Gastrocnemius medialis (tissue), 3 donors: ENCODE data around the gene IDE.

DNA sequence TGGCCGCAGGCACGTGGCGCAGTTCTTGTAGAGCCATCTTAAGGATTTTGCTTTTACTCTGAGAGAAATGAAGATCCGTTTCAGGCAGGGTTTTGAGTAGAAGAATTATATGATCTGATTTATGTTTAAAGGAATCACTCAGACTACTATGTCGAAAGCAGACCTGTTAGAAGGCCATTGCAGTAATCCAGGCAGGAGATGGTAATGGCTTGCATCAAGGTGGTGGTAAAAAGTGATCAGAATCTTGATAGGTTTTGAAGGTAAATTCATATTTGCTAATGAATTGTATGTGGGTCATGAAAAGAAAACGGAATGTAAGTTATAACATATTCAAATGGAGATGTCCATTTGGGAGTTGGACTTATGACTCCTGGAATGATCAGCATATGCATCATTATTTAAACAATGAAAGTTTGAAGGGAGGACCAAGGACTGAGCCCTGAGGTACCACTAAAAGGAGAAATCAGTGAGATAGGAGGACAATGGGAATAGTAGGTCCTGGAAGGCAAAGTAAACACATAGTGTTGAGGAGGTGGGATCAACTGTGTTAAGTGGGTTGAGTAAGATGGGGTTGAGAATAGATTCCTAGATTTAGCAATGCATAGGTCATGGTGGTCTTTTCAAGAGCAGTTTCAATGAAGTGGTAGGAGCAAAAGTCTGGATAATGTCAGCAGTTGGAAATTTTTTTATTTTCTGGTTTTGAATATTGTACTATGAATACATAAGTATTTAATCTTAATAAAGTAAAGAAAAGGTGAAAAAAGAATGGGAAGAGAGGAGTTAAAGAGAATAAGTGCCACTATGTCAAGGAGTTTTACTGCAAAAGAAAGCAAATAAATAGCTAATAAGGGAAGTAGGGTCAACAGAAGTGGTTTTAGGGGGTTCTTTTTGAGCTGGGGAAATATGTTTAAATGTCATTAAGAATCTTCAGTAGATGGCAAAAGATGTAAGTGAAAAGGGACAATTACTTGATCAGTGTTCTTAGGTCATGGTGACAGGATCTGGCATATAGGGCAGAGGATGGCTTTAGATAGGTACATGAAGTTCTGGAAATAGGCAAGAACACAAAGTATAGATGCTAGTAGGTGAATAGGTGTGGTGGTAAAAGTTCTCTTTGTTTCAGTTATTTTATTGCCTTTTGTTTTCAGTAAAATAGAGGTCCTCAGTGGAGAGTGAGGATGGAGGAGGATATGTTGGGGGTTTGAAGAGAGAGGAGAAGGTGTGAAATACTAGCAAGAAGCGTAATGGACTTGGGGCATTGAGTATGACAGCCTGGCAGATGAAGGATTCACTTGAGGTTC lies 11.6 kb downstream of the PCGF5 start:
- PRO-cap: no peak
- RAMPAGE, long total RNA, 3 experiments: no peak in any of the 3 experiments

- PRO-cap: unidirectional peak, plus-strand start at chr10:91349675
- RAMPAGE, long total RNA, 3 experiments: no peak in any of the 3 experiments
Measured at GRCh38 chr10:91349186-91349965, 60.8 kb upstream of the HECTD2 start.

DNA sequence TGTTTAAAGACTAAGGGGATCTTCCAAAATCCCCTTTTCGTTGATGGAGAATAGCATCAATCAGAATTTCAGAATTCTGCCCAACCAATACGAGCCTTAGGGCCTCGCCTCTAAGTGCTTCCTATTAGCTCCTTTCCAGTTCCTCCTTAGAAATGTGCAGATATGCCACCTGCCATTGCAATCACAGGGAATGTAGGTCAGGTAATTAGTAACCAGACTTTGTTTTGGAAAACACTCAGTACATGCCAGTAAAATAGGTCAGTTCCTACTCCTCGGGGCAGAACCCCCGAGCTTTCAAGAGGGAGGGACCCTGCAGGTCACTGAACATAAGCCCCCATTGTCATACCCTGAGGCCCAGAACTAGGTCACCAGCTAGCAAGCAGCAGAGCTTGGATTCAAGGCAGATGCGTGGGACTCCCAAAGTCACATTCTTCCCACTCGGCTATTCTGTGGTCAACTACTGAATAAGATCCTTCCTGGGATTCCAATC lies 104.9 kb downstream of the PPP1R3C start:
- PRO-cap: no peak
- RAMPAGE, long total RNA, 3 experiments: no peak in any of the 3 experiments

DNA sequence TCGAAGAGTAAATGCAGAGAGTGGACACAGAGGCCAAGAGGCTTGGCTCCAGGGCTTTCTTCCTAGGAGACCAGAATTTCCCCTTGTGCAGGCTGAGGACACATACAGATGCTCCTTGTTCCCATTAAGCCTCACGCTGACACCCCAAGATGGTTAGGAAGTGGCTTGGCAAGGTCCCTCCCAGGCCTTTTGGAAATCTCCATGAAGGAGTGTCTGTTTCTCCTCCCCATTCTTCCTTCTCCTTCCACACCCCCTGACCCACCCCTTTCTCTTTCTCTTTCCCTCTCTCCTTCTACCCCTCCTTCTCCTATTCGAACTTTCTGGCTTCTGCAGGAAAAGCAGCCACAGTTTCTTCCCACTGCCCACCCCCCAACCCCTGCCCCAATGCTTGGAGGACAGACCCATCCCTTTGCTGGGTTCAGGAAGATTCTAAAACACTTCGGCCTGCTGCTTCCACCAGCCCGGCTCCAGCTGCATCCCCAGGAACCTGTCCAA lies 80.6 kb downstream of the PPP1R3C start:
- PRO-cap: no peak
- RAMPAGE, long total RNA, 3 experiments: no peak in any of the 3 experiments

DNA sequence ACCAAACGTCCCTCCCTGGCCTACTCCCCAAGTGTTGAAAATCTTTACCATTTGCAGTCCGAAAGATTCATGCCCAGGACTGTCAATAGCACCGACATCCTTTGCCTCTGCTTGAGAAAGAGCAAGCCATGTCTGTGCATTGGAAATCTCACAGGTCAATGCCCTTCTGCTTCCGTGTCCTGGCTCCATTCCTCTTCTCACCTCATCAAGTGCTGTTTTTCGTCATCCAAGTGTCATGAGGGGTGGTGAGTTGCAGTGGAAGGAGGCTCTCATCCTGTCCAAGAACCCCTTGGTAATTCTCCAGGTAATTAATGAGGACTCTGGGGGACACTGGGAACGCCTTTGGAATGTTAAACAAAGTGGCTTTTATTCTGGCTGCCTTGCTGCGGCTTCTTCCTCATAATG lies 57.9 kb downstream of the PPP1R3C start:
- PRO-cap: no peak
- RAMPAGE, long total RNA, 3 experiments: no peak in any of the 3 experiments

DNA sequence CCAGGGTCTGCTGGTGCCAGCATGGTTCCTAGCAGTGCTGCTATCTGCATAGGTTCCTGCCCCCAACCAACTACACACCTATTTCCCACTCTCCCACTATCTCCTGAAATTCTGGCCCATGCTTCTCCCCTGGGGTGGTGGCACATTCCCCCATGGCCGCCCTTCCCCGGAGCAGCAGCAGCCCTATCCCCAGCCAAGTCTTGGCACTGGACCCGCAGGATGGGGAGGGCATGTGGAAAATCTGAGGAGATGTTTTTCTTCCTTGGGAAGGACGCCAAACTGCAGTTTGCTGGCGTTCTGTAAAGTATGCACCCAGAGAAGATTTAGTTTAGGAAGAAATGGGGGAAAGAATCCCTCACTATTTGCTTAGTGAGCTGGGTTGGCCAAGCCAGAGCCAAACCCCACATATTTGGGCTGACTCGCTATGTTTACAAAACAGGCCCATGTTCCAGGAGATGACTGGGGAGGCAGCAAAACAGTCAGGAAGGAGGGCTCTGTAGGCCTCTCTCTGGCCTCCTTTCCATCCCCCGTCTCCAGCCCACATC lies 42.5 kb downstream of the PPP1R3C start:
- PRO-cap: no peak
- RAMPAGE, long total RNA, 3 experiments: no peak in any of the 3 experiments

DNA sequence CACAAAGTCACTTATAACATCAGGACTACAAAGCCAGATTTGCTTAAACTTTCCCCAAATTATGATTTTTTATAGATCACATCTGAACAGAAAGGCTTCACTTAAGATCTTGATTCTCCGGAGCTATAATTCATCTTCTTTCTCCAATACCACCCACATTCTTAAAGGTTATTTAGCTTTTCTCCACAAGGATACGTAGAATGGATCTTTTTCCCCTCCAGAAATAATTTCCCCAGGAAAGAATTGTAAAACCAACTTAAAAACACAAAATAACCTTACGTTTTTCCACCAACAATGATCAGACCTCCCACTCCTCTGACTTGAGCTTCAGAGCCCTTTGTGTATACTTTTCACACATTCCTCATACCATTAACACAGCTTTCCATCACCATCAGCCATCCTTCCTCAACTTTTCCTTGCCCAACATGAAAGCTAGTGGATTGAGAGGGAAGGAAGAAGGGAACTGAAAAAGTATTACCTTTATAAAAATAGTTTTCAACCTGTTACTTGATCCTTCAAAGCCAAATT lies 3.6 kb downstream of the PPP1R3C start:
- PRO-cap: no peak
- RAMPAGE, long total RNA, 3 experiments: no peak in any of the 3 experiments

GRCh38 chr10:91742116-91742585 lies 56.1 kb upstream of the TNKS2 start:
- PRO-cap: no peak
- RAMPAGE, long total RNA, 3 experiments: no peak in any of the 3 experiments

DNA sequence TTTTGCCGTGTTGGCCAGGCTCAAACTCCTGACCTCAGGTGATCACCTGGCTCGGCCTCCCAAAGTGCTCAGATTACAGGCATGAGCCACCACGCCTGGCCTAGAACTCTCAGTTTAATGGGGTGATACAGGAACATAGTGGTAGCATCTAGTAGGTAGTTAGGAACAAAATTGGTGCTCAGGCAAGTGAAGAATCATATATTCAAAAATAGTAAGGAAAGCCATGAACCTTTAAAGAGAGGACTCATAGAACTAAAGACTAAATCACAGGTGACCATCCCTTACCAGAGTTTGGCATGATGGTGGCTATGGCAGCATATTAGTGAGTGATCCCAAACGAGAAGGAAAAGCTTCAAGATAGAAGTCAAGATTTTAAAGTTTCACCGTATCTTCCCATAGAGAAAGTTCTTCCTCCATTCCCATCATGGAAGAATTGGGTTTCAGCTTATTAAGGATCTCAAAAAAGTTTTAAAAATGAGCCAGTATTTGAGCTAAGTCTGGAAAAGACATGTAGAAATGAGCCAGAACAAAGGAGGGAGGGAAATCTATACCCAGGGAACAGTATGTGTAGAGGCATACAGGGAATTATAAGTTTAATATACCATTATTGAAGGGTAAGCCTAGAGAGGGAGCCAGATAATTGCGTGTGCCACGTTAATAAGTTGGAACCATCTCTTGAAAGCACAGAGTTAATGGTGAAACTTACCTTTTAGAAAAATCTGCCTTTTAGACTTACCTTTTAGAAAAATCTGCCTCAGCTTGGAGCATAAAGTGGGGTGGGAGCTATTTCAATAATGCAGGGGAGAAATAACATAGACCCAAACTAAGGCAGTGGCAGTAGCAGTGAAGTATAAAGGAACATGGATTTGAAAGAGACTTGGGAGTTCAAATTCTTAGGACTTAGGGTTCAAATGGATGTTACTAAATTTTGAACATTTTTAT lies 23.3 kb downstream of the TNKS2 start:
- PRO-cap: no peak
- RAMPAGE, long total RNA, 3 experiments: no peak in any of the 3 experiments

GRCh38 chr10:91974569-91974912 lies 51.0 kb downstream of the BTAF1 start:
- PRO-cap: no peak
- RAMPAGE, long total RNA, 3 experiments: no peak in any of the 3 experiments

- PRO-cap: no peak
- RAMPAGE, long total RNA, 3 experiments: no peak in any of the 3 experiments
Measured at GRCh38 chr10:92102577-92103399, 179.2 kb downstream of the BTAF1 start.

GRCh38 chr10:92216408-92217170 lies 74.3 kb downstream of the CPEB3 start:
- PRO-cap: no peak
- RAMPAGE, long total RNA, 3 experiments: no peak in any of the 3 experiments

DNA sequence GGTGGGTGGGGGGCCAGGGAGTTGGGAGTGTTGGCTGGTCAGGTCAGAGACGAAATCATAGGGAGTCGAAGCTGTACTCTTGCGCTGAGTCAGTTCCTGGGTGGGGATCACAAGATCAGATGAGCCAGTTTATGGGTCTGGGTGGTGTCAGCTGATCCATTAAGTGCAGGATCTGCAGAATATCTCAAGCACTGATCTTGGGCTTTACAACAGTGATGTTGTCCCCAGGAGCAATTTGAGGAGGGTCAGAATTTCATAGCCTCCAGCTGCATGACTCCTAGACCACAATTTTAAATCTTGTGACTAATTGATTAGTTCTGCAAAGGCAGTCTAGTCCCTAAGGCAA lies 116.8 kb downstream of the MARCHF5 start:
- PRO-cap: no peak
- RAMPAGE, long total RNA, 3 experiments: no peak in any of the 3 experiments

- PRO-cap: bidirectional peak, plus-strand start at chr10:92574140, minus-strand start at chr10:92574087
- RAMPAGE, long total RNA, 3 experiments: start-site peak on the minus strand in 3 of 3 experiments, at chr10:92573799-92574098 at its widest, 29 to 902 reads per replicate
Measured at GRCh38 chr10:92573605-92574288, at the start of gene IDE. Gene IDE, minus strand, starts transcription at chr10:92574093.

GRCh38 chr10:92695060-92695834 lies 5.5 kb downstream of the HHEX start:
- PRO-cap: no peak
- RAMPAGE, long total RNA, 3 experiments: no peak in any of the 3 experiments

DNA sequence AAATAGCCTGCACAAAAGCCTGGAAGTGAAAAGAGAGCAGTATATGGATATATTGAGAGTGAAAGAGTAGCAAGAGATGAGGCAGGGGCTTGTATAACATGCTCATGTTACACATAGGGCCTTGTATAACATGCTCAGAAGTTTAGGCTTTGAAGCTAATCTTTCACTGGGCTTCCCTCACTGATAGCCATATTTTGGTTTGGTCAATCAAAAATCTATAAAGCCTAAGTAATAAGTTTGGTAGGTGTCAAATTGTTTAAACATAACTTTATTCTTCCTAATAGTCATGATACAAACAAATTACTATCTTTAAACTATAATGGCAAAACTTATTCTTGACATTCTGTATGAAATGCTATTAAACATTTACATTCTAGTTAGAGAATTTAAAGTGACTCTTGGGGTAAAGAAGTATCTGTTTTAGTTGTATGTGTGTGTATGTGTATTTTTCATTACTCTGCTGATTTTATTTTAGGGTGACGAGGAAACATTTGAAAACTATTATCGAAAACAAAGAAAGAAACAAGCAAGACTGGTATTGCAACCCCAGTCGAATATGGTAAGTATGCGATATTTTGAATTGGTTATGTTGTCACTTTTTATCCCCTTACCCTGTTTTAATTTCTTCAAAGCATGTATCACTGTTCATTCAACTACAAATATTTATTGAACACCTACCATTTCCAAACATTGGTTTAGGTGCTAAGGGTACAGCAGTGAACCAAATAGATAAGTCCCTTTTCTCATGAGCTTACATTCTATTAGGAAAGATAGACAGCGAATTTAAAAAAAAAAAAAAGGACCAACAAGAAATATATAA lies 79.8 kb downstream of the EXOC6 start:
- PRO-cap: no peak
- RAMPAGE, long total RNA, 3 experiments: start-site peak on the plus strand in 1 of 3 experiments, centred at position 531 of the sequence, 11 reads per replicate

- PRO-cap: no peak
- RAMPAGE, long total RNA, 3 experiments: no peak in any of the 3 experiments
Measured at GRCh38 chr10:93220628-93221154, 147.0 kb downstream of the CYP26A1 start.

DNA sequence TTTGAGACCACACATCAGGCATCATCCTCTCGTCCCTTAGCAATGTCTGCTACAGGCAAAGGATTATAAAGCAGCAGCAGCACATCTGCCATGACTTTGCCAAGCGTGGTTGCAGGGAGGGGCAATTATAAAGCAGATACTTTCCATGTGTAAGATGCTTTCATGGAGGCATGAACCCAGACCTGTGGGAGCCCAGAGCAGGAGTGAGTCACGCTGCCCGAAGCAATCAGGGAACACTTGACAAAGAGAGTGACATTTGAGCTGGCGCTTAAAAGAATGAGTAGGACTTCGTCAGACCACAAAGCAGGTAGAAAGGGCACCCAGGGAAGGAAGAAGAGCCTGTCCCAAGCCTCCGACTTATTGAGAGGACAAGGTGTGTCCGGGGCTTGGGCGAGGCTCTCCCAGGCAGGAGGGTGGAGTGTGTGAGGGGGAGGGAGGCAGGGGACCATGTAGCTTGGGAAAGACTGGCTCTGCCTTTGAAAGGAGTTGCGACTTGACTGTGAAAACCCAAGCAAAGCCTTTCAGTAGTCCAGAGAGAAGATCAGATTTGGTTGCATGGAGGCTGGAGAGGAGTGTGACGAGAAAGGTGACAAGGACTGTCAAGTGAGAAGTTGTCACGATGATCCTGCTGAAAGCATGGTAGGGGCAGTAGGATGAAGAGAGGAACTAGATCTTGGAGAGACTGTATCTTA lies 147.1 kb downstream of the MYOF start:
- PRO-cap: no peak
- RAMPAGE, long total RNA, 3 experiments: no peak in any of the 3 experiments

- PRO-cap: no peak
- RAMPAGE, long total RNA, 3 experiments: no peak in any of the 3 experiments
Measured at GRCh38 chr10:93393160-93393801, 88.9 kb downstream of the MYOF start.

GRCh38 chr10:93413094-93414009 lies 68.8 kb downstream of the MYOF start:
- PRO-cap: no peak
- RAMPAGE, long total RNA, 3 experiments: no peak in any of the 3 experiments